Neutrophil (primary cell): ENCODE results near the genes DRC1, FAM166C, TCF23 and UCN.

DNA sequence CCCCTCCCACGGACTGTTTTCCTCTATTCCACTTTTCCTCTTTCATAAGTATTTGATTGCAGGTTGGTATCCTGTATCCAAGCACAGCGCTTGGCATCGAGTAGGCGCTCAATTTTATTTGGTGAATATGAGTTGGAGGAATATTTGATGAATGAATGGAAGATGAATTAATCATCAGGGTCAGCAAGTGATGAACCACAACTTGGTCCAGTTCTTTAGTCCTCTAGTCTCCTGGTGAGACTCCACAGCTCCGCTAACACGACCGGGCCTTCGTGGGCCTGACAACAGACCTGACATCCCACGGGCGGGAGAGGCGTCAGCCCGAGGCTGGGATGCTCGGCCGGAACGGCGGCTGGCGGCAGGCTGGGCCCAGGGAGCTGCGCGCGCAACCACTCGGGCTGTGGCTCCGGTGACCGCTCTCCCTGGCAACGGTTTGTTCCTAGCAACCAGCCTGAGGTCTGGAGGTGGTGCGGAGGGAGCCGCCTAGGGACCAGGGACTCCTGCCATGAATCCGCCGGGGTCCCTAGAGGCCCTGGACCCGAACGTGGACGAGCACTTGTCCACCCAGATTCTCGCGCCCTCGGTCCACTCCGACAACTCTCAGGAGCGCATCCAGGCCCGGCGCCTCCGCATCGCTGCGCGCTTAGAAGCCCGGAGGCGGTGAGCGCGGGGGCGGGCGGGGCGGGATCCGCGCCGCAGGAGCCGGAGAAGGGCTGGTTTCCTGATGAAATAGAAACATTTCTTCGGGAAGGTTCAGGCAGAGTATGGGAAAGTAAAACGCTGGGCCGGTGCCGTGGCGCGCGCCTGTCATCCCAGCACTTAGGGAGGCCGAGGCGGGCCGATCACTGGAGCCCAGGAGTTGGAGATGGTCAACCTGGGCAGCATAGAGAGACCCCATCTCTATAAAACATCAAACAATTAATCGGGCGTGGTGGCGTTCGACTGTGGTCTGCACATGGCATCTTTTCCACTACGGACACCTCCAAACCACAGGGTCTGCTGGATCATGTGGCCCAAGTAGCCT, at the start of gene DRC1:
DRC1 (plus strand) TSS at position 436 of the 1,024 bp plus-strand sequence.
- PRO-cap = no peak

GRCh38 chr2:26423416-26423686, 21.6 kb downstream of the DRC1 start:
- PRO-cap = no peak

- PRO-cap = no peak
Observed at GRCh38 chr2:26487311-26487544, 71.3 kb downstream of the OTOF start.

- PRO-cap = no peak
Observed at GRCh38 chr2:26495585-26496264, 62.8 kb downstream of the OTOF start.

GRCh38 chr2:26503166-26504029, 55.2 kb downstream of the OTOF start:
- PRO-cap = no peak

DNA sequence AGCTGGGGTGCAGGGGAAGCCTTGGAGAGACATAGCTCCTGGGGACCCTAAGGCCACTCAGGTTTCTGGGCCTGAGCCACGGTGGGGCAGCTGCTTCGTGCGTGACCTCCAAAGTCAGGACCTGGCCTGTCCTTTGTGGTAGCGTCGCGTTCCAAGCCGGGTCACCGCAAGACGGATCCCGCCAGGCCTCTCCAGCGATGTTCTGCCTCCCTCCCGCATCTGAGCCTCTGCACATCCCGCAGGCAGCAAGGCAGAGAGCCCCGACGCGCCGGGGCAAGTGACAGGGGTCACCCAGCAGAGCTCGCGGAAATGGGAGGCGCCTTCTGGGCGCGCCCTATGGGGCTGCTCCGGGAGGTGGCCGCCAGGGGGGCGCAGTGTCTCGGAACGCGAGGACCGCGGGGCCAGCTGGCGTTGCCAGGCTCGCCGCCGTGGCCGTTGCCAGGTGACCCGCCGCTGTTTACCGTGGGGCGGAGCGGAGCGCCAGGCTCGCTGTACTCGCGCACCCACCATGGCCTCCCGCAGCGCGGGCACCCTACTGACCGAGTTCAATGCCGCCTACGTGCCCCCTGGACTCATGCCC, at the start of gene FAM166C:
FAM166C (plus strand) TSS at position 483 of the 580 bp plus-strand sequence.
- PRO-cap = no peak

- PRO-cap = no peak
Observed at GRCh38 chr2:26786767-26787345, 1.0 kb downstream of the CENPA start.

GRCh38 chr2:26925394-26925876, 45.0 kb upstream of the MAPRE3 start:
- PRO-cap = no peak

- PRO-cap = no peak
Observed at GRCh38 chr2:27058519-27058718, 7.0 kb downstream of the AGBL5 start.

- PRO-cap = no peak
Observed at GRCh38 chr2:27096213-27096801, 9.7 kb downstream of the KHK start.

- PRO-cap = no peak
Observed at GRCh38 chr2:27148574-27149393, at the start of gene TCF23. Gene TCF23 (plus strand): TSS chr2:27149004.

GRCh38 chr2:27270879-27271115, 4.4 kb upstream of the DNAJC5G start:
- PRO-cap = no peak

DNA sequence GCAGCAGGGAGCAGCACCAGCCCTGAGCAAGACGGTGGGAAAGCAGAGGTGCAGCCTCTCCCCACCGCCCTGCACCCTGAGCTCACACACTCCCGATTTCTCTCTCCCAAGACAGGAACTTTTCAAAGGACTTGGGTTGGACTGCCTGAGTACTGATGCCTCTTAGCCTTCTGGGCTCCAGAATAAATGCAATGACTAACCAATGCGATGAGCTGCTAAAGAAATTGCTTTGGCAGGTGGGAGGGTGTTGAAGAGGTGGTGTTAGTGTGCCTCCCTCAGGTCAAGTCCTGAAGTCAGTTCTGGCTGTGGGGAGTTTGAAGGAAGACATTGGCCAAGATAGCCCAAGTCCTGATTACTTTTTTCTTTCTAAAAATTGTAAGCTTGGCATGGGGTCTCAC, 9.7 kb downstream of the TRIM54 start:
- PRO-cap = no peak

- PRO-cap = no peak
Observed at GRCh38 chr2:27307976-27308762, at the start of gene UCN. Gene UCN (minus strand): TSS chr2:27308445.

DNA sequence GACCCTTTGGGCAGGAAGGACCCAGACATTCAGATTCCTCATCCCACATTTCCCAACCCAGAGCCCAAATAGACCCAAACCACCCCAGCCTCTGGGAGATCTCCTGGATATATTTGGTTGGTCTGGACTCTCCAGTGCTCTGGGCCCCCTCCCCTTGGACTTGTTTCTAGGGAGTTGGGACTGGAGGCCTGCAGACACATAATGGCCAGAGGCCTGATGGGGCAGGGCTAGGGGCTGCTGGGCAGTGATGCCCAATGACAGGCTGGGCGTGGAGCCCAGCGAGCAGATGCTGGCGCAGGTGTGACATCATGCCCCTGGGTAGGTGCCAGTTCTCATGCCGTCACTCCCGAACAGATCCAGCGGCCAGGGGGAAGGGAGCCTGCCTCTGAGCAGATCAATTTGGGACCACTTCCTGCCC, 6.3 kb downstream of the MPV17 start:
- PRO-cap = no peak

GRCh38 chr2:27355769-27356626, 566 bp downstream of the GTF3C2 start:
- PRO-cap = bidirectional peak, plus-strand start at chr2:27356556, minus-strand start at chr2:27356476

- PRO-cap = no peak
Observed at GRCh38 chr2:27738453-27739021, 33.0 kb upstream of the MRPL33 start.

DNA sequence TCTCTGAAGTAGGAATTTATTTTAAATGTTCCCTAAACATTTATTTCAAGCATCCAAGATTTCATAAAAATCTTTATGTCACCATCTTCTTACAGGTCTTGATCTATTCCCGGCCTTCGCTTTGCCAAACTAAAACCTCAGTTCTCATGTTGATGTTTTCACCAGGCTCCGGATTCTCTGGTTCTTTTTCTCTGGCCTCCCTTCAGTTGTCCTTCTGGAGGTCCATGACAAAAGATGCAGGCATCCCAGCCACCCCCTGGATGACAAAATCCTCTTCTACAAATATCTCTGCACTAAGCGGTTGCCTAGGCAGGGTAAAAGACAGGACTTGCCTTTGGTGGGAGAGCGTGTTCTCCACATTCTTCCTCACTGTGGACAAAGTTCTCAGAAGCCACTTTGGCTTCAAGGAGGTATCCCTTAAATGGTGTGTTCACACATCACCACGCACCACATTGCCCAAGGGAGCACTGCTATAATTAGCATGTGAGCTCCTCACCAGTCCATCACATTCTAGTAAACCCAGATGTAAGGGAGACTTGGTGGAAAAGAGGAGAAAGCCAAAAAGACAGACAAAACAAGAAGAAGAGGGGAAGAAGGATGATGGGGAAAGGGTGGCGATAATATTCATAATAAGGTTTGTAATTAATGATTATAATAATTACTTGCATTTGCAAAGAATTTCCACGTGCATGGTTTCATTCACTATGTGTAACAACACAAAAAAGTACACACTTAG, 23.6 kb upstream of the MRPL33 start:
- PRO-cap = no peak

DNA sequence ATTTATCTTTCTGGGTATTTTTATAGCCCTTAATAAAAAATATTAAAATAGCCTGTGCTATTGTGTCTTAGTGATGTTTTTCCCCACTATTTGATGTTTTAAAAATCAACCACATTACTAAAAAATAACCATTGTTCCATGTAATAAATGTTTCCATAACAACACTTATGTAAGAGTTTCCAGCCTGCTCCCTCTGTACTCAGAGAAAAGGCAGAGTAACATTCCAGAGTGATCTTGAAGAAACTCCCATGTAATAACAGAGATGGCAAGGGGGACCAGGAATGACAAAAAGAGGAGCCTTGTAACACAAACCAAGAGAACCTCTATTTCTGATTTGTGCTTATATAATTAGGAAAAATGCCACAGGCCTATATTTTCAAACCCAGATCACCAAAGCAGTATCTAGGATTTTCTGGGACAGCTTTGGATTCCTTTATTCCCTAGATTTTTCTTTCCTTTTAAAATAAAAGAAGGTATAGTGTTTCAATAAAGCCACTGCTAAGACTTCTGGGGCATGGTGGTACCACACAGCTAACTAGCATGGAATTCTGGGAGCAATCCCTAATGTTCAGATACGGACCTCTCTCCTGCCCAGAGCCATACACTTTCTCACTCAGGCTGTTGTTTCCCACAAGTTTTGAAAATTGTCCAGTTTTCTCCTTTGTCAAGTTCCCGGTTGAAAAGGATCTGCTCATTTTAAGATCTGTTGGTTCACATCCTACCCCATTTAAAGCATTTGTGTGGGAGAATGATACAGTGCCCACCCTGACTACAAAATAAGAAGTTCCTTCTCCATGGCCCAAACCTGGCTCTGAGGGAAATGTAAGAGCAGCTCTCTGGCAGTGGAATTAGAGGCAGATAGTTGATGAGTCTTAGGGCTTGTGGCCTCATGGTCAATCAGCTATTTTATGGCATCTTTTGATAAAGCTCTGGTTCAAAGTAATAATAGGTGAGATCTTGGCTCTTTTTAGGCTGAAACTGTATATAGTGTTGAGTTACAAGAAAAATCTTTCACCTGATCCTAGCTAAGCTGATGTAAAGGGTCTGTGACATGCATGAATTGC, 8.5 kb downstream of the MRPL33 start:
- PRO-cap = no peak

- PRO-cap = no peak
Observed at GRCh38 chr2:28164207-28164708, 228.4 kb upstream of the FOSL2 start.